Psoas muscle (tissue), 2 donors: ENCODE data around the gene SCGB1A1.

DNA sequence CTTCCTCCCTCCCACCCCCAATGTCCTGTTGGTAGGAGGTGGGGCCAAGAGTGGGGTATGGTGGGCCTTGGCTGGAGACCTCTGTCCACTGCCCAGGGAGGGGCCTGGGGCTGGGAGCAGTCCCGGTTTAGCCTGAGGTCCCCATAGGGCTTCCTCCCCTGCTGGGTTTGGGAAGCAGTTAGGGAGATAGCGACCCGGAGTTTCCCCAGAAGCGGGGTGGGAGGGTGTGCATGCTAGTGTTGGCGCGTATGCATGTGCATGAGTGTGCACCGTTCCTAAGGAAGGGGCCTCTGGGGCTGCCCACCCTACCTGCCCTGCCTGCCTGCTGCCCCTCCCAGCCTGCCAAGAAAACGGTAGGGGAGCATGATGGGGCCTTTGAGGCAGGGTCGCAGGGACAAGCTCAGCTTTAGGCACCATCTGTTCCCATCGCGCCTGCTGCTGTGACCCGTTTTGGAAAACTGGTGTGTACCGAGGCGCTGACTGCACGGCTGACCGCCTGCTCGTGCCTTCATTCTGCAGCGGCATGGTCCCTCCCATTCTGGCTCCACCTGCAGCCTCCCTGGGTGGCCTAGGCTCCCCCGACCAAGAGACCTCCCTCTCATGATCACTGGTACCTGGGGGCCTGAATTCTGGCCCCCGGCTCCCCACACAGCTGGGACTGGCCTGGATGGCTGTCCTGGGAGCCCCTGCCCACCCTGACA is 6.8 kb upstream of the MYRF start:
- PRO-cap, 2 experiments, result no peak in any of the 2 experiments

- PRO-cap, 2 experiments, result no peak in any of the 2 experiments
Measured at GRCh38 chr11:61766224-61766957, 14.0 kb downstream of the MYRF start.

- PRO-cap, 2 experiments, result no peak in any of the 2 experiments
Measured at GRCh38 chr11:61769741-61769958, 17.2 kb downstream of the MYRF start.

GRCh38 chr11:61802153-61802849 is 9.6 kb downstream of the FEN1 start:
- PRO-cap, 2 experiments, result no peak in any of the 2 experiments

- PRO-cap, 2 experiments, result no peak in any of the 2 experiments
Measured at GRCh38 chr11:61804111-61804828, 11.6 kb downstream of the FEN1 start.

- PRO-cap, 2 experiments, result no peak in any of the 2 experiments
Measured at GRCh38 chr11:61827506-61827721, 686 bp upstream of the FADS2 start.

DNA sequence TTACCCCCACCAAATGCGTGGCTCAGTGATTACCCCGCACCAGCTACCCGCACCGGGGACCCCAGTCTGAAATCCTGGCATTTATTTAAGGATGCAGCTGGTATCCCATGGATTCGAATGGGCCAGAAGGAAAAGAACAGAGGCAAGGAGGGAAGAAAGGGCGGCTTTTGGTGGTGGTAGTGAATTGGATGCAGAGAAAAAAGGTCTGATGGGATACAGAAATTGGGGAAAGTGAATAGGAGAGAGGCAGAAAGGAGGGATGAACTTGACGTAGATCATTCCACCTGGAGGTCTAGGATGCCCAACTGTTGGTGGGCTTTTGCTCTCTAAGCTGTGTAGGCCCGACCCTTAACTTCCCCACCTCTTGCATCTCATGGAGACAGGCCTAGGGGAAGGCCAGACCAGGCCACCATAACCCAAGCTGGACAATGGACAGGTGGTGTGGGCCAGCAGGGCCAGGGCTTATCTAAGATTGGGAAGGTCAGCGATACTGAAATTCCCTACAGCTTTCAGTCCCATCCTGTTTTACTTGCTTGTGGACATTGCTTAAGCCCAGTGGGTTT is 1.5 kb downstream of the FADS2 start:
- PRO-cap, 2 experiments, result no peak in any of the 2 experiments

GRCh38 chr11:61866290-61867371 is 24.7 kb downstream of the FADS3 start:
- PRO-cap, 2 experiments, result no peak in any of the 2 experiments

DNA sequence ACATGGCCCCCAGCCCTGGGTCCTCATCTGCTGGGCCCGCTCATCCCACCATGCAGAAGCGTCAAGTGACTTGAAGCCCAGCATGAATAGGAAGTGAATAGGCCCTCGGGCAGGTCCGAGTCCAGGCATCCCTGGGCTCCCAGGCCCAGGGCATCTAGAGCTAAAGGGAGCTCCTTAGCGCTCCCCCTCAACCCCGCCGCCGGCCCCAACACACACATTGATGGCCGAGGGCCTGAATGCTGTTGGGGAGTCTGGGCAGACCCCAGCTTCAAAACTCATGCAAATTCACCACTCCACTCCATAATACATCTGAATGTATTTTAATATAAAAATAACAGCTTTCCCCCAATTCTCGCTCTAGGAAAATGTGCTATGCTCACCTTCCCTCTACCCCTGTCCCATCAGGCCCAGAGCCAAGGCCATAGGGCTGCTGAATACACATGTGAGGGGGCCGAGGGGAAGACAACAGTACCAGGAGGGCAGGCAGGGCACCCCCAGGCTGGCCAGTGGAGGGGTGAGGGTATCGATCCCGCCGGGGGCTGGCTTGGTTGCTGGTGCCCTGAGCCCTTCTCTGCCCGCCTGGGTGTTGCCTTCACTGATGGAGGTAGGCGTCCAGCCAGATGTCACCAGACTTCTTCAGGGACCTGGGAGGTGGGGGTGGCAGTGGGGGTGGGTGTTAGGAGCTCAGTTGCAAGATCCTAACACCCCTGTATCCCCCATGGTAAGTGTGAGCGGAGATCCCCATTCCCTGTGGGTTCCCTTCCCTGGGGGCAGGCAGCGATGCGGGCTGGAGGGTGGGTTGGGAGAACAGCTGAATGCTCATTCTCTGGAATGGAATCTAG is 17.9 kb downstream of the FADS3 start:
- PRO-cap, 2 experiments, result no peak in any of the 2 experiments

DNA sequence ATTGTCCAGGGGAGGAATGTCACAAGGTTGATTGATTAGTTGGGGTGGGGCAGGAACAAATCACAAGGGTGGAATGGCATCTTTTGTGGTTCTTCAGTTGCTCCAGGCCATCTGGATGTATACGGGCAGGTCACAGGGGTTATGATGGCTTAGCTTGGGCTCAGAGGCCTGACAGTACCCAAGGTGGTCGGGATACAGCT is 77.4 kb upstream of the FTH1 start:
- PRO-cap, 2 experiments, result no peak in any of the 2 experiments

GRCh38 chr11:62144646-62145459 is 21.0 kb downstream of the INCENP start:
- PRO-cap, 2 experiments, result no peak in any of the 2 experiments

GRCh38 chr11:62153713-62154186 is 29.9 kb downstream of the INCENP start:
- PRO-cap, 2 experiments, result no peak in any of the 2 experiments

GRCh38 chr11:62418912-62419244 is at the start of gene SCGB1A1:
TSS of gene SCGB1A1 (plus strand) at chr11:62419033.
- PRO-cap, 2 experiments, result no peak in any of the 2 experiments

- PRO-cap, 2 experiments, result no peak in any of the 2 experiments
Measured at GRCh38 chr11:62499406-62500064, 47.1 kb downstream of the AHNAK start.

DNA sequence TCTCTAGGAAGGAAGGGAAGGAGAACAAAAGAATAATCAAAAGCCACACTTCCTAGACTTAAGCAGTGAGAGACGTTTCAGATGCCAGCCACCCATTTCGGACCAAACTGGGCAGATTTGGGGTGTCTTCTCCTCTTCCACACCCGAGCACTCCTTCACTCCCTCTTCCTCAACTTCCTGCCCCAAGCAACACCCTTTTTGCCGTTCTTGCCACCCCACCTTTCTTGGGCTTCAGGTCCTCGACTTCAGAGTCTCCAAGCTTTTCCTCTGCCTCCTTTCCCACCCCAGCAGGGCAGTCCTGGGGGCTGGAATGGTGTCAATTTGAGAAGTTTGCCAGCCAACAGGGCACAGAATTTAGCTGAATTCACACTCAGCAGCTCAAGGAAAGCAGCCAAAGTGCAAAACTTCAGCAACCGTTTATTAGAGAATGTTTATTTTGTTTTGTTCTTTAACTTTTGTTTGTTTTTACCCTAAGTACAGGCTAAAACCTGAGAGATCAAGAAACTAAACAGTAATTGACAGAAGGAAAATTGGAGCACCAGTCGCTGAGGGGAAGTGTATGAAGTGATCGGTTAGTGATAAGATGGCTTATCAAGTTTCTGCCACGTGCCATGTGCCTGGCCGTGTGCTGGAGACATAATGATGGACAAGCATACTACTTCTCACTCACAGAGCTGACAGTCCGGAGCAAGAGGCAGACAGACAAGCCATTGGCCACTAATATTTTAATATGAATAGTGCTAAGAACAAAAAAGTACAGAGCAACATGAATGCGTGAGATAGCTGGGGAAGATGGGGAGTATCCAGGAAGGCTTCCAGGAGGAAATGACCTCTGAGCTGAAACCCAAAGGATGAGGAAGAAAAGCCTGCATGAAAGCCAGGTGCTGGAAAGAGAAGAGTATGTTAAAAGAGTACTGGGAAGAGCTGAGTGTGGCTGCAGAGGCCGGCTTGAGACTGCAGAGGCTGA is 44.4 kb downstream of the AHNAK start:
- PRO-cap, 2 experiments, result no peak in any of the 2 experiments

- PRO-cap, 2 experiments, result no peak in any of the 2 experiments
Measured at GRCh38 chr11:62502976-62503221, 43.7 kb downstream of the AHNAK start.

- PRO-cap, 2 experiments, result peak in 1 of 2 experiments; most common minus-strand start chr11:62514405 (in 1)
Measured at GRCh38 chr11:62514009-62514546, 32.5 kb downstream of the AHNAK start.

DNA sequence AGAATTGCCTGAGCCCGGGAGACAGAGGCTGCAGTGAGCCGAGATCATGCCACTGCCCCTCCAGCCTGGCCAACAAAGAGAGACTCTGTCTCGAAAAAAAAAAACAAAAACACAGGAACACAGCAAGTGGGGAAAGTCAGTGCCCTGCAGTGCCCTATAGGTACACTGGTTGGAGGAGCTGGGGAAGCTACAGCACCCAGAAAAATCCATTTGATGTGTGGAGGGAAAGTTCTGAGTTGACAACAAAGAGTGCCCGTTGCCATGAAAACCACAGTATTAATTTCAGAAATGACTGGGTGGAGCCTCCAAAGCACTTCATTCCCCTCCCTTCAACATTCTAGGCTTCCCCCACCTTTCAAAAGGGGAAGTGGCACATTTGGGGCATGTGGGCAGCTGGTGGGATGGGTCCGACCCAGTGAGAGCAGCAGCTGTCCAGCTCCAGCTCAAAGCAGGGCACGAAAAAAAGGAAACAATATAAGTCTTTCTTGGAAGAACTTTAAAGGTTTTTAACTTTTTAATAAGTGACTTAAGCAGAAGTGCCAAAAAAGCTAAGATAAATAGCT is 8.8 kb upstream of the AHNAK start:
- PRO-cap, 2 experiments, result peak in 1 of 2 experiments; most common plus-strand start position 373 of the sequence (in 1)

DNA sequence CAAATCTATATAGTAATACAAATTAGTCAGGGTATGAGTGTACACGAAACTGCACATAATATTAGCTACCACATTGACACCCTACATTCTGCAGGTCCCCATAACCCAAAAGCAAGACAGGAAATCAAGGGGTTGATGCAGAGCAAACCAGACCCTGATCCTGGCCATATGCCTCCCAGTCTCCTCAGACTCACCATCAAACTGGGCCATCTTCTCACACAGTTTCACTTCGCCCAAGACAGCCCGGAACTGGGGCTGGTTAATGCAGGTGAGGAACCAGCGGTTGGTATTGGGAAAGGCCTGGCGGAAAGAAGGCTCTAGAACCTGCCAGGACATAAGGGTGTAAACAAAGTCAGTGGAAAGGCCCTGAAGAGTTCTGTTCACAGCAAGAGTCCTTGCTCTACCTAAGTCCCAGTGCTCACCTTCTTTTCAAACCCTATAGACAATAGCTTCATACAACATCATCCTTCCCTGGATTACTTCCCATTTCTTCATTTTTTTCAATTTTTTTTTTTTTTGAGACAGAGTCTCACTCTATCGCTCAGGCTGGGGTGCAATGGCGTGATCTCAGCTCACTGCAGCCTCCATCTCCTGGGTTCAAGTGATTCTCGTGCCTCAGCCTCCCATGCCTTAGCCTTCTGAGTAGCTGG is 6.4 kb downstream of the EEF1G start:
- PRO-cap, 2 experiments, result no peak in any of the 2 experiments

- PRO-cap, 2 experiments, result peak in 2 of 2 experiments; most common plus-strand start chr11:62574204 (in 1); most common minus-strand start chr11:62574312 (in 1)
Measured at GRCh38 chr11:62574095-62575114, 714 bp upstream of the EEF1G start.